Stomach (tissue), 7 donors: ENCODE measurements around a stretch of chr18.

- PRO-cap, result no peak
- RAMPAGE, long total RNA, 5 experiments, result no peak in any of the 5 experiments
- RRBS, result 20% methylated on average over 4 of the region's 8 CpGs
Observed at GRCh38 chr18:9845991-9846635, 39.7 kb upstream of the TXNDC2 start.

- PRO-cap, result bidirectional peak, plus-strand start at chr18:9849747, minus-strand start at chr18:9849606
- RAMPAGE, long total RNA, 5 experiments, result no peak in any of the 5 experiments
- RRBS, result no CpG with 5 or more reads among the region's 17 CpGs
Observed at GRCh38 chr18:9849473-9850172, 36.1 kb upstream of the TXNDC2 start.

DNA sequence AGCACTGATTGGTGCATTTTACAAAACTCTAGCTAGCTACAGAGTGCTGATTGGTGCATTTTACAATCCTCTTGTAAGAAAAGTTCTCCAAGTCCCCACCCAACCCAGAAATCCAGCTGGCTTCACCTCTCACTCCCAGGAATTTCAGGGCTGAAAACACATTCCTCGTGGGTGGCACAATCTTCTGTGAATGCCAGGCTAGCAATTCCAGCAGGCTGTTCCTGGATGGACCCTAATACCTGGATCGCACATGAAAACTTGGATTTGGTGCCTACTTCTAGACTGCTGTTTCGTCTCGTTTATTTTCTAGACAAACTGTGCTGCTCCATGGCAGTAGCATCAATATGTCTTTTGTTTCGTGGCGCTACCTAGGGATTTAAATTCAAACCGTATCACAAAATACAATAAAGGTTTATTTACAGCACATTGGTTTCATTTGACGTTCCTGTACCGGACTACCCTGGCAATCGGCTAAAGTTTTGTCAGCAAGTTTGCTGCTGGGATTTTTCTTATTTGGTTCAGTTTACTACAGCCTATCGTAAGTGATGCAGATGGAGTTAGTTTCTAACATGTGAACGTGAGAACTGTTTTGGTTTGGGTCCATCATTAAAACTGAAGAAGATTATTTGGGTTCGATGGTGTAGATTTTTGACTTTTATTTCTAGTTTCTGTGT is 1.1 kb upstream of the VAPA start:
- PRO-cap, result no peak
- RAMPAGE, long total RNA, 5 experiments, result no peak in any of the 5 experiments
- RRBS, result no CpG with 5 or more reads among the region's 13 CpGs

DNA sequence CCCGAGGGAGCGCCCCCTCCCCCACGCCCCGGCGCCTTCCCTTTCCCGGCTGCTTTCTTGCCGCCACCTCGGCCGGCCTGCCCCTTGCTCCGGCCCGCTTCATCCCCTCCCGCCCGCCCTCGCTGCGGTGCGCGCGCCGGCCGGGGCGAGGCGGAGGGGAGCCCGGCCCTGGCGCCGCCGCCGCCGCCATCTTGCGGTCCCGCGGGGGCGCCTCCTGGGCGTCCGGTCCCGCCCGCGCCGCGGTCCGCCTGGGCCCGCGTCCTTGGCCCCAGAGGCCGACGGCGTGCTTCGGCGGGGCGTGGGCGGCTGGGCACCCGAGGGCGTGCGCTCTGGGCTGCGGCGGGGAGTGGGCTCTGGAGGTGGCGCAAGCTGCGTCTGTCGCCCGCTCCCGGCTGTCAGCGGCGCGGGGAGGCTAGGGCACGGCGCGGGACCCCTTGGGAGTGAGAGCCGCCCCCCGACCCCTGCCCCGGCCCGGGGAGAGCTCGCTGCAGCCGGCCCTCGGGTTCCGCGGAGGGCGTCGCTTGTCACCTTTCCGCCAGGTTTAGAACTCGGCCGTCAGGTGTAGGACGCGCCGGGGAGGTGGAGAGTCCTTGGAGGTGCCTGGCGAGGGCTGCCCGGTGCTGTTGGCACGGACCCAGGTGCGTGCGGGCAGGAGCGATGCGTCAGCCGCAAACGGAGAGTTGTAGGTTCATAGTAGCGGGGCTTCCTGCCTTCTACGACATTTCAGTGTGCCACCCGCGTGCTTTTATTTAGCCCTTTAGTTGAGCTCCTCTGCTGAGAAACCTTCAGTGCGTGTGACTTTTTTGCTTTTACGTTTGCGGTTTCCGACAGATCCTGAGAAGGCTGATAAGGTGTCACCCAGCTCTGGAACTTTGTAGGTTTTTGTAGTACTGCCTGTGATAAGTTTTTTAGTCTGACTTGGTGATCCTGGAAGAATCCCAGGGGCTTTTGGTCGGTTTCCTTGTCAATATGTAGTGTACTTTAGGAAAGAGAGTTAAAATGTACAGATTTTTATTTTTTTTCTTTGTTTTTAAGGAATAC is 932 bp downstream of the VAPA start:
- PRO-cap, result bidirectional peak, plus-strand start at position 345 of the sequence, minus-strand start at position 59 of the sequence; bidirectional peak, plus-strand start at position 568 of the sequence, minus-strand start at position 581 of the sequence; bidirectional peak, plus-strand start at position 718 of the sequence, minus-strand start at position 720 of the sequence
- RAMPAGE, long total RNA, 5 experiments, result no peak in any of the 5 experiments
- RRBS, result 2% methylated on average over 43 of the region's 100 CpGs

DNA sequence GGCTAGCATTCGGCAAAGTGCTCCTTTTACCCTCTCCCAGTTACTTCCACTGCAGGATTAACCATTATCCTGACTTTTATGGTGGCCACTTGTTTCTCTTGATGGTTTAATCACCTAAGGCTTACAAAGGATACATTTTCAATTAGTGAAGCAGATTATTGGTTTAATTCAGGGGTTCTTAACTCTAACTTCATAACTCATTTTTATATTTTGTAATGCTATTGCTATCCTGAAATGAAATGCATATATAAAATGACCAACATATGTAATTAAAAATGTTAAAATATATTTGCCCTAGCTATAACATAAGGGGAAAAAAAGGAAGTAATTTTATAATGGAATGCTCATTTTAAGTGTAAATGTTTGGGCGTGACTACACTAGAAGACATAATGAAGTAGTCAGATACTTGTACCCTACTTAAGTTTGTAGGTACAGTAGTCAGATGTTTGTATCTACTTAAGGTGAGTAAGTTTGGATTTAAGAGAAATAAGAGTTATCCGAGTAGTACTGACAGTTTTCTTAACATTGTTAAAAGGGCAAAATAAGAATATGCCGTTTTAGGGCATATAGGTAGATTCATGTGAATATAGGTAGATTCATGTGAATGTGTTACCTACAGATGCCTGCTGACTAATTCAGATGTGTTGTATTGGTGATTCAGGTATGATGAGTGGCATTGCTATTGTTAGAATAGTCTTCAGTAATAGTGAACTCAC is 14.7 kb downstream of the VAPA start:
- PRO-cap, result no peak
- RAMPAGE, long total RNA, 5 experiments, result no peak in any of the 5 experiments
- RRBS, result no CpG with 5 or more reads among the region's 4 CpGs

DNA sequence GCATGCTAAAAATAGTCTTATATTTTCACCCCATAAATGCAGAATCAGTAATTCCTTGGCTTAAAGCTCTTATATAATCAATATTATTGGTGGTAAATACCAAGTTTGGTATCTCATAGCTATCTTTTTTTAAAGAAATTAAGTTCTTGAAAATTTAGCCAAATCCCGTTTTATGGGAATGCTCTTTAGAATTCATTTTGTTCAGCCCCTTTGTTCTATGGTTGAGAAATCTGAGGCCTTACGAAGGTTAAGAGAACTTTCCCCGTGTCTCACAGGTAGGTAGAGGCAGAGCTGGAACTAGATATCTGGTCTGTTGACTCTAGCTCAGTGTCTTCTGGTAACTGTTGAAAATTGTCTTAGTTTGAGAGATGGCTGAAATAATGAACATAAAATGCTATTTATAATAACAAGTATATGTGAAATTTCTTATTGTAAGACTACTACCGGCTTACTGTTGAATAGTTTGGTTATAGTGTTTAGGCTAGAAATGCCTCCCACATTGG is 42.2 kb downstream of the VAPA start:
- PRO-cap, result no peak
- RAMPAGE, long total RNA, 5 experiments, result no peak in any of the 5 experiments
- RRBS, result no CpG with 5 or more reads among the region's 4 CpGs

- PRO-cap, result no peak
- RAMPAGE, long total RNA, 5 experiments, result no peak in any of the 5 experiments
- RRBS, result no CpG with 5 or more reads among the region's 5 CpGs
Observed at GRCh38 chr18:10113727-10114171, 199.9 kb downstream of the VAPA start.

- PRO-cap, result no peak
- RAMPAGE, long total RNA, 5 experiments, result no peak in any of the 5 experiments
- RRBS, result no CpG with 5 or more reads among the region's 5 CpGs
Observed at GRCh38 chr18:10476274-10476603, 21.8 kb downstream of the APCDD1 start.

DNA sequence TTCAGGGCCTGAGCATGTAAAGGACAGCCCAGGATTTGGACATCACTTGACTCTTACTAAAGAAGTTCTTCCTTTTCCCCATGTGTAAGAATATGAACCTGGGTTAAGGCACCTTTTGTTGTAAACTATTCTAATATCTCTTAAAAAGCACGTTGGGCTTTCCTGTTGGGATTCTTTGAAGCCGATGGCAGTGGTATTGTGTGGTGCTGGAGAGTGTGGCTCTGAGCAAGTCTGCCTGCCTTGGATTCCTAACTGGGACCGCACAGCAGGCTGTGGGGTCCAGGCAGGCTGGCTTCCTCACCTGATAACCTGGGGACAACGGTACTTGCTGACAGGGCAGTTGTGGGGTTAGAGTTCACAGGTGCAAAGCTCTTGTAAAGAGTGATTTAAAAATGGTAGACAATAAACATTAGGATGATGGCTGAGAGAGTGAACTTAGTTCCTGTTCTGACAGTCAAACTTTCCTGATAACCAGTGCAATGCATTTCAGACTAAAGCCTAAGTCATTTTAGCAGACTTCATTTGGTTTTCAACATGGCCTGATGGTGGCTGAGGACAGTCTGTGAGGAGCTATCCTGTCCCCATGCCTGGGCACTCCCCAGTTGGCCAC is 30.0 kb downstream of the NAPG start:
- PRO-cap, result no peak
- RAMPAGE, long total RNA, 5 experiments, result no peak in any of the 5 experiments
- RRBS, result no CpG with 5 or more reads among the region's 4 CpGs

DNA sequence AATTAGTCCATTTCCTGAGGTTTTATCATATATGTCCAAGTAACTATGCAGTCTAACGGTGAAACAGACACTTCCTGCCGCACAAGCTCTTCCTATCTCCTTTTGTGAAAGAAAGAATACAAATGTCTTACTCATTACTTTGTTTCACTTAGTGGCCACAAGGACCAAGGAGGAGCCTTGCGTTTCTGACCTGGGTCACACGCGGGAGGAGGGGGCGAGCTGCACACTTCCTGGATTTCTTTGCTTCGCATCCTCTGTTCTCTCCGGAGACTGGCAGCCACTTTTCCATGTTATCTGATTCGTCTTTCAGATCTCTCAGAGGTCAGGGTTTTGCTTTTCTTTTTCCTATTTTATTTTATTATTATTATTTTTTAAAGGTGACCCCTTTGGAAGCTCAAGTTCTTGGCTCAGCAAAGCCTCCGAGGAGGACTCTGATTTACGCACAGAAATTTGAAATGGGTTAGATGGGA is 222.5 kb downstream of the PIEZO2 start:
- PRO-cap, result no peak
- RAMPAGE, long total RNA, 5 experiments, result no peak in any of the 5 experiments
- RRBS, result no CpG with 5 or more reads among the region's 11 CpGs

DNA sequence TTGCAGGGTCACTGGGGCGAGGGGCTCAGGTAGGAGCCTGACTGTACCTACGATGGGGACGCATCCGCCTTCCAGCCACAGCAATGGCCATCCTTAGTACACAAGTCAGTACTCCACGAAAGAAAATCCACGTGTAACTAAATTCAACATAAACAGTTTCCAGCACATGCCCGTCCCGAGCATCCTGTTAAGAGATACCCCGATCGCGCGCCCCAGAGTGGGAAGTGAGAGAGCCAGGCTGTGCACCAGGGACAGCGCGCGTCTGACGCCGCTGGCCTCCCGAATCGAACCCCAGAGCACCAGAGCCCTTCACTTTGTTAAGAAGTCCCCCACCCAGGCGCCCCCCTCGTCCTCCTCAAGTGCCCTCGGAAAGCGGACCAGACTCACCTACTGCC is 1.2 kb downstream of the PIEZO2 start:
- PRO-cap, result no peak
- RAMPAGE, long total RNA, 5 experiments, result no peak in any of the 5 experiments
- RRBS, result no CpG with 5 or more reads among the region's 23 CpGs

DNA sequence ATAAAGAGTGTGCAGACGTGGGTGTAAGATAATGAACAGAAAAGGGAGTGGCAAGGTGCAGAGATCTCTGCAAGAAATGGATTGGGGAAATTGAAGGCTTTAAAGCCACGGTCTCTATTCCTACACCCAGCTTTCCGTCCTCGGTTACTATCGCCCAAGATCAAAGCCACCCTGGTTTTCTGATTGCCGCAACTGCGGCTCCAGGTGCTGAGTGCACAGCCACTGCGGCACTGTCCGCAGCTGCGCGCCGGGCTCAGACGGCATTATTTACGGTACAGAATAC is 285 bp upstream of the GNAL start:
- PRO-cap, result no peak
- RAMPAGE, long total RNA, 5 experiments, result no peak in any of the 5 experiments
- RRBS, result no CpG with 5 or more reads among the region's 14 CpGs

GRCh38 chr18:11689992-11690567 is 1.0 kb downstream of the GNAL start:
- PRO-cap, result no peak
- RAMPAGE, long total RNA, 5 experiments, result no peak in any of the 5 experiments
- RRBS, result 2% methylated on average over 13 of the region's 30 CpGs

GRCh38 chr18:11851569-11852693 is 718 bp downstream of the CHMP1B start:
- PRO-cap, result bidirectional peak, plus-strand start at chr18:11851982, minus-strand start at chr18:11851957; unidirectional peak, minus-strand start at chr18:11852069
- RAMPAGE, long total RNA, 5 experiments, result no peak in any of the 5 experiments
- RRBS, result no CpG with 5 or more reads among the region's 42 CpGs

DNA sequence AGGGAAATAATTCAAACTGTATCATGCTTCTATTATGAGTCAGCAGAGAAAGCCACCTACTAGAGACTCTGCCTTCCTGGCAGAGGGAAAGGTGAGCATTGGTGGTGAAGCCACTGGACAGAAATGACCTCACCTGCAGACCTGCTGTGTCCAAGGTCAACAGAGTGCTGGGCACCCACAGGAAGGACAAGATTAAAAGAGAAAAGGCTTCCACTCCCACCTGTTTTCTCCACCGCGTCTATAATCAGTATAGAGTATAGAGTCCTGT is 20.4 kb downstream of the MPPE1 start:
- PRO-cap, result no peak
- RAMPAGE, long total RNA, 5 experiments, result no peak in any of the 5 experiments
- RRBS, result no CpG with 5 or more reads among the region's 2 CpGs

GRCh38 chr18:12014734-12015629 is 33.7 kb downstream of the IMPA2 start:
- PRO-cap, result no peak
- RAMPAGE, long total RNA, 5 experiments, result start-site peak on the plus strand in 1 of 5 experiments, at chr18:12015389-12015464 at its widest, 16 reads per replicate
- RRBS, result no CpG with 5 or more reads among the region's 13 CpGs

DNA sequence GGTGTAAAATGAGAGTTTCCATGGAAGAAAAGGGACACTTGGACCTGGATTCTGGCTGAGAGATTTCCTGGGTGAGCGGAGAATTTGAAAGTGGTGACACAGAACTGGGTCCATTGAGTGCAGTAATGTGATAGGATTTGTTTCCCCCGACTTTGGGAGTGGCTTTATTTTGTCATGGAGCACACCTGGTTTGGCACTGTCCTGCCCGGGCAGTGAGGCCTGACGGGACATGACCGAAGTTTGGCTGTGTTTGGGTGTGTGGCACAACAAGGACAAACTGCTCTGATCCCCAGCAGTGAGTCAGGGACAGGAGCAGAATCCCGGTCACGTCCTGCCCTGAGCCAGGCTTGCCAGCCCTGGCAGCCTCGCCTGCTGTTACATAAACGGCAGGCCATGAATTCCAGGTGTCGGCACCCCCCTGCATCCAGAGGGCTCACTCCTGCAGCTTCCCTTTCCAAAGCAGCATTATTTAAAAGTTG is 45.7 kb downstream of the IMPA2 start:
- PRO-cap, result no peak
- RAMPAGE, long total RNA, 5 experiments, result no peak in any of the 5 experiments
- RRBS, result 42% methylated on average over 4 of the region's 10 CpGs

DNA sequence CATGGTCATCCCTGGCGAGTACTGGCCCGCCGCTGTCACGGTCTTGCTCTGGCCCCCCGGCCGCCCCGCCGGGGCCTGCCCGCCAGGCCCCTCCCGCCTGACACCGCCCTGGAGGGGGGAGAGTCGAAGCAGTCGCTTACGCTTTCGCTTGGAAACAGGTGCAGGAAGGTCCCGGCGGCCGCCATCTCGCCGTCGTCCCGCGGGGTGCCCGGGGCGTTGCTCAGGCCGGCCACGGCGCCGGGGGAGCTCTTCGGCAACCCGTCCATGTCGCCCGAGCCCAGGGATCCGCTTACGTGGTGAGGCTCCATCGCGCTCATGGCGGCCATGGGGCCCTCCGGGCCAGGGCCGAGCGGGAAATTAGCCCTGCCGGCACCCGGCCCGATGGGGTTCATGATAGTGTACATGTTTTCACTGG is 26.6 kb upstream of the ANKRD62 start:
- PRO-cap, result no peak
- RAMPAGE, long total RNA, 5 experiments, result no peak in any of the 5 experiments
- RRBS, result 91% methylated on average over 8 of the region's 44 CpGs

DNA sequence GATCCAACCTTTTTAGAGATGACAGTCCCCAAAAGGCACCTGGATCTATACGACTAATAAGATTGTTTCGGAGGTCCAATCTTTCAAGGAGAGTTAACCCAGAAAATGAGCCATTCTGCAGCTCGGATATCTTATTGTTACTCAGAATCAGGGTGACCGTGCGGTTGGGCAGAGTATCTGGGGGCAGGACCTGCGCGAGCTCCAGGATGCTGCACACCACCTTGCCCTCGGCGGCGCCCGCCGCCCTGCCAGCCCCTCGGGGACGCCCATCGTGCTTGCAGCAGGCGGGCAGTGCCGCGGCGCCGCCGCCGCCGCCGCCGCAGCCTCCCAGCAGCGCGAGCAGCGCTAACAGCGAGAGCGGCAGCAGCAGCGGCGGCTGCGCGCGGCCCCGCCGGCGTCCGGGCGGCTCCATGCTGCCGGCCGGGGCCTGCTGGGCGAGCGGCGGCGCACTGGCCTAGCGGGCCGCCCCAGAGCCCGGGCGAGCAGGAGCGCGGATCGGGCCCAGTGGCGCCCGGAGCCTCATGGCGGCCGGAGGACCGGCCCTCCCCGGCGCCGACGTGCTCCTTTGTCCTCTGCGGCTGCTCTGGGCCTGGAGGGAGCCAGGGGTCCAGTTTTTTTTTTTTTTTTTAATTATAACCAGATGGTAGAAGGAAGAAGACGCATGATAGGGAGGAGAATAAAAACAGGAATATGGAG is 17.3 kb upstream of the ANKRD62 start:
- PRO-cap, result no peak
- RAMPAGE, long total RNA, 5 experiments, result no peak in any of the 5 experiments
- RRBS, result 25% methylated on average over 11 of the region's 64 CpGs

DNA sequence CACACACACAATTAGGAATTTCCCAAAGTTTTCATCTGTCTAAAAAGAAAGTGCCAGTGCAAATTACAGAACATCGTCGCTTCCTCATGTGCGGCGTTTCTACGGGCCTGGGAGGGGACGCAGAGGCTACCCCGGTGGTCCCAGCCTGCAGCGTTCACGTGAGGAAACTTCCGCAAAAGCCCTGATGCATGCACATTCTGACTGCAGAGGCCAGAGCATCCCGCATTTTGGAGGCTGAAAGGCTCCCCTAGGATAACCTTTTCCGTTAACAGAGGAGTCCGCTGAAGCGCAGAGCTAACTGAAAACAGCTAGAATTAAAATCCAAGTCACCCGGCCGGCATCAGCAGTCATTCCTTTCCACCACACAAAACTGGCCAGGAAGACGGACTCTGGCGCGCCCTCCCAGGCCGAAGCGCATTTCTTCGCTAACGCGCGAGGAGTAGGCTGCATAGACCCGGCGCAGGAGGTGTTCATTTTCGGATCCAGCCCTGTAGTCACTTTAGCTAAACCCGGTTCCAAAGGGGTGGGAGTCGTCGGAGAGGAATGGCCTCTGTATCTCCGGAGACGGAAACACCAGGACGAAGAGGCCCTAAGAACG is 769 bp upstream of the TUBB6 start:
- PRO-cap, result unidirectional peak, plus-strand start at position 367 of the sequence; unidirectional peak, plus-strand start at position 428 of the sequence; unidirectional peak, plus-strand start at position 518 of the sequence
- RAMPAGE, long total RNA, 5 experiments, result no peak in any of the 5 experiments
- RRBS, result 19% methylated on average over 13 of the region's 35 CpGs